ENCODE data around the gene CPVL.

DNA sequence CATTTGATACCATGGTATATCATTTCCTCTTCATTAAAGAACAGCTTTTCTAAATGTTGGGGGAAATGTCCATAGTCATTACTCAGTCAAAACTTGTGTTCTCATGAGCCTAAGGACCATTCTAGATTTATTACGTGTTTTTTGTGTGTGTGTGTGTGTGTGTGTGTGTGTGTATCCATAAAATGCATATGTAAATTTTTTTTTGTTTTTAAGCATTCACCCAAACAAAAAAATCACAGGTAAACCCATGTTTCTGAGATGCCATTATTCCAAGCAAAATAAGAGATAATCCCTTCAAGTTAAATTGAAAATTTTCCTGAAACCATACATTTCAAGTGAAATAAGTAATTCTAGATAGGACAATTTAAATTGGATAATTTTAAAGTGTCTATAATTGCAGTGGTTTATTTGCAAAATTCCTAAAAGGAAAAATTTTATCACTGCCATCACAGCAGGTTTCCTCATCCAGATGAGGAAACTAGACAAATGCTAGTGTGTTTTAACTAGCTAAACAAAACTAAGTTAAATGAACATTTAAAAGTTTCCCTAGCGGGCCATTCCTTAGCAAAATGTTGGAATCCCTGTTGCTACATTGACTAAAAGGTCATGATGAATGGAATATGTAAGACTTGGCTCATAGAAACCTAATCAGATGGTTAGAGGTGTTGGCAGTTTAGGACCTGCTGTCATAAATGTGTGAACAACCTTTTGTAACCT, 11.1 kb downstream of the CBX3 start:
- RRBS = no CpG with 5 or more reads among the region's 2 CpGs

DNA sequence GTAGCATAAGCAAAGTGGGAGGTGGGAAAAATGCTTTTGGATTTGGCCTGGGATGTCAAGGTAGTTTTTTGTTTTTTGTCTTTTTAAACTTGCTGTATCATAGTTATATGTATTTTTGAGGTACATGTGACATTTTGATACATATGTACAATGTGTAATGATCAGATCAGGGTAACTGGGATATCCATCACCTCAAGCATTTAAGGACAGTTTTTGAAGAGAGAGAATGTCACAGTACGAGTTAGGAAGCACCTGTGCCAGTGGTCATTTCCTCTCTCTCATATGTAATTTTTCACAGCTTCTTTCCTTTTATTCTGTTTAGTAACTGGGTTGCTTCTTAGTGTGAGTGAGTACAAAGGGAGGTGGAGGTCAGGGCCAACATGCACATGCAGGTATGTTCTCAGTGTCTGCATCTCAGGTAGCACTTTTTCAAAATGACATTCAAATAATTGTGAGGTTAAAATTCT, 42.5 kb downstream of the SNX10 start:
- RRBS = no CpG with 5 or more reads among the region's 1 CpG

DNA sequence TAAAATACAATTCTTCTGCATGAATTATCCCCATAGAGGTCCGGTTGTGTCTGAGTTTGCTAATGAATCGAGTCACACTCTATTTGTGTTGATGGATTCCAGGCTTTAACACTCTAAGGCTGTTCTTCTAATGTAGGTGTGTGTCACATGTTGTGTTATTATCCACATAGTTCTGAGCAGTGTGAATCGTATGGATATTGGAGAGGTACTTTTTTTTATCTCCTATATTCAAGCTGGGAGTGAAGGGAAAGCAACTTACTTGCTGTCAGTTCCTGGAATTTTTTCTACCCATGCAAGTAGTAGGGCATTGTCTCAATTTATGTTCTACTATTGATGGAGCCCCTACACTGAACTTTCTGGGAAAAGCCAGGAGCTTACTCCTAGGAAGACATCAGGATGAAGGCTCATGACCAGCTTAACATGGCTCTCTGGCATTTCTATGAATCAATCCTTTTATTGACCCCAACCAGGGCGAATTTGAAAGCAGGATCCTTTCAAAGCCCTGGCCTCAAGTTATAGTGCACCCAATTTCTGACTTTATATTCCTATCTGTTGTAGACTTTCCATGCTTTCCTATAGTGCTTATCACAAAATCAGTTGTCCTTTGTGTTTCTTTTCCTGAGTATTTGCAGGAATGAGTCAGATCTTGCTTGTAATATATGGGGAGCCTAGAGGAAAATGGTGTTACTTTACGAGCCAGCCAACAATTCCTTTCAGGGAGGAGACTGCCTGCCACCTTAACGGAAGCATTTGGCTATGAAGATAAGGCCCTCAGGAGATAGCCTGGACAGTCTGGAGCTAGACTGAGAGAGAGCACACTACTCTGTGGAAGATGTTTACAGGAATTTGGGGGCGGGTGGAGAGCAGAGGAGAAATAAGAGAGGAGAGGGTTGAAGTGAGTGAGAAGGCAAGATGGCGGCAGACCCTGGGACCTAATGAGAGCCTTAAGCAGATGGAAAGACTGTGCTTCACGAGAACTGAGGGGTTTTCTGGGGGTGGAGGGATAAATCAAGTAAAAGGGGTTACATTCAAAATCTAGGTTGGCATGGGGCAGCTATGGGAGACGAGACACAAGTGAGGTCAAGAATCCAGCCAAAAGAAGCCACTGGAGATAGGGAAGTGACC, 126.1 kb downstream of the SNX10 start:
- RRBS = no CpG with 5 or more reads among the region's 10 CpGs

- RRBS = no CpG with 5 or more reads among the region's 4 CpGs
Measured at GRCh38 chr7:26858646-26859133, 5.7 kb downstream of the SKAP2 start.

GRCh38 chr7:27096792-27097891, 1.3 kb upstream of the HOXA1 start:
- RRBS = 8% methylated on average over 17 of the region's 45 CpGs

DNA sequence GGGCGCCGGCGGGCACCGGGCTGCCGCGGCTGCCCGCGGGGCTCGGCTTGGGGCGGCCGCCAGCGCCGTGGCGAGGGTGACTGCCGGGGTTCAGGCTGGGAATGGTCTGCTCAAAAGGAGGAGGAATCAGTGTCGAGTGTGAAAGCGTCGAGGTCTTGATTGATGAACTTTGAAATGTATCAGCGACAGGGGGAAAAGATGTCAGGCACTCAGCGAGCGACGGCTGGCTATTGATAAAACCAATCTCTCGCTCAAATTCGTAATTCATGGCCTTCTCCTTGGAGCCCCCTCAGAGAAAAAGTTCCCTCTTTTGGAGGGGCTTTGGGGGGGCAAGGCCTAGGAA, 279 bp downstream of the HOXA2 start:
- RRBS = 8% methylated on average over 14 of the region's 24 CpGs

DNA sequence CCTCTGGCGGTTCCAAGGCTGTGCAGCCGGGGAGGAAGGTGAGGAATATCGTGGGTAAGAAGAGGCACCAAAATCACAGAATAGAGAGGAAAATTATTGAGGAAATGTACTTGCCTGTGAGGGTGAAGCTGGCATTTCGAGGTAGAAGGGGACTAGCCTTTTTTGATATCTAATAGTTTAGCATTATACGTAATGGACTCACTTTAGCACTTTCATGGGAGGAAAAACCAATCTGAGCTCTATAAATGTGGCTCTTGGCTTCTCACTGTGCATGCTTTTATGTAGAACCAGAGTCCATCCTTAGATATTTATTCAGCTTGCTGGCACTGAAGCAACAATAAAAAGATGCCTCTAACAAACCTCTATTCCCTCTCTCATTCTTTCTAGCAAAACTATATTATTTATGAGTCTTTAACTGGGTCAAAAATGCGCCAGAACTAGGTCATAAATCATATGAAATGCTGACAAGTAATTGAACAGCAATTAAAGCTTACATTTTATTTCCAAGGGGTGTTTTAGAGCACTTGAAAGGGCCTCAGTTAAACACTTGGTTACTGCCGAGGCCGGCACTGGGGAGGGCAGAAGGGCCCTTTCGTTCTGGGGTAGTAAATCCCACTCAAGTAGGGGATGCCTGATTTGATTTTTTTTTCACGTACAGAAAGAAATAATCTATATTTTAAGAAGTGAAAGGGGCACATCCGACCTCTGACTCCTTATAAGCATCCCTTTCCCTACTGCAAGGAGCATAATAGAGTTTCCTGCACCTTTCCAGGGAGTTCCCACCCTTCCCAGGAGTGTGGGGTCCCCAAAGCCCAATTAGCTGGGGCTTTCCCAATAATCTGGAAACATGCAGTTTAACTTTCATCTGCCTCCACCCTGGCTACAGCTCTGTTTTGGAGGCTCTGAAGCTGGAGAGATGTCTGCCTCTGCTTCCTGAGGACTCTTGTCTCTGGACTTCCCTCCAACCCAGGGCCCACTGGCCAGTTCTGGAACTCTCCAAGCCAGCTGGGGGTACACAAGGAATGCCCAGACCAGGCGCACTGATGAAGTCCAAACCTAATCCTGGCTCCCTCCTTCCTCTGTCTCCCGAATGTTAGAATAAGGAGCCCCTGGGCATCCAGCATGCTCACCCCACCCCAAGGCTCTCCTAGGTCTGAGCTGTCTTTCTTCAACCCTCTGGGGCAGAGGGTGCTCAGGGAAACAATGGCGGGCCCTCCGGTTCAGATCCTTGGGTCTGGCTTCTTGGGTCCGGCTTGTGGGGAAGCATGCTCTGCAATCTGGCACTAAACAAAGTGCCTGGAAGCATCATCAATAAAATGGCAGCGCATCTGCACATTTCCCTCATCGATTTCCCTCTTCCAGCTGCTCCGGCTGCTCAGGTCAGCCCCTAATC, 13.8 kb downstream of the HOXA4 start:
- RRBS = no CpG with 5 or more reads among the region's 19 CpGs

DNA sequence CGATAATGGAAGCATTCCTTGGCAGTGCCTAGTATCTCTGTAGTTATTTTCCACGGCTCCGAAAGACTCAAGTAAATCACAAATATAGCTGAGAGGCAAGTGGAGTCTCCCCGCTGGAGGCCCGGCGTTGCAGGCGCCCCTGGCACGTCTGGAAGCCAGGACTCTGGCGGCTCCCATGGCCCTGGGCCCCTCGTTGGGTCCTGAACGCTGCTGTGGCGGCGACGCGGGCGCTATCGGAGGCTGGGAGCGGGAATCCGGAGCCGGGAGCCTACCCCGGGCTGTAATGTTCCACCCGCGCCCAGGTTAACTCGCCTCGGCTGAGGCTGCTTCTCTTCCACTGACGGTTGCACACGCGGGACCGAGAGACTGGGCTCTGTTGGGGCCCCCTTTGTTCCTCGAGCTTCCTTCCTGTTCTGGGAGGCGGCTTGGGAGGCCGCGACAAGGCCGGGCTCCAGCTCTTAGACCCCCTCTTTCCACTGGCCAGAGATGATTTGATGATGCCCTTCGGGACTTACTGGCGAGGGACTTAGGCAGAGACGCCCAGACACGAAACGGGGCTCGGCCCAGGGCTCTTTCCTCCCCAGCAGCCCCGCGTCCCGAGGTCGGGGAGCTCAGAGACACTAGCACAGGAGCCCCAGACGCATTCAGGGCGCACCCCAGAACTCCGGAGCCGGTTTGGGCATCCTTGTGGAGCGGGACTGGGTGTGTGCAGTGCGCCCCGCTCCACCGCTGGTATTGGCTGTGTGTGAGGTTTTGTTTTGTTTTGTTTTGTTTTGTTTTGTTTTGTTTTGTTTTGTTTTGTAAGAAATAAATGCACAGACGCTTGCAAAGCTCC, 1.4 kb upstream of the HOXA5 start:
- RRBS = no CpG with 5 or more reads among the region's 53 CpGs

DNA sequence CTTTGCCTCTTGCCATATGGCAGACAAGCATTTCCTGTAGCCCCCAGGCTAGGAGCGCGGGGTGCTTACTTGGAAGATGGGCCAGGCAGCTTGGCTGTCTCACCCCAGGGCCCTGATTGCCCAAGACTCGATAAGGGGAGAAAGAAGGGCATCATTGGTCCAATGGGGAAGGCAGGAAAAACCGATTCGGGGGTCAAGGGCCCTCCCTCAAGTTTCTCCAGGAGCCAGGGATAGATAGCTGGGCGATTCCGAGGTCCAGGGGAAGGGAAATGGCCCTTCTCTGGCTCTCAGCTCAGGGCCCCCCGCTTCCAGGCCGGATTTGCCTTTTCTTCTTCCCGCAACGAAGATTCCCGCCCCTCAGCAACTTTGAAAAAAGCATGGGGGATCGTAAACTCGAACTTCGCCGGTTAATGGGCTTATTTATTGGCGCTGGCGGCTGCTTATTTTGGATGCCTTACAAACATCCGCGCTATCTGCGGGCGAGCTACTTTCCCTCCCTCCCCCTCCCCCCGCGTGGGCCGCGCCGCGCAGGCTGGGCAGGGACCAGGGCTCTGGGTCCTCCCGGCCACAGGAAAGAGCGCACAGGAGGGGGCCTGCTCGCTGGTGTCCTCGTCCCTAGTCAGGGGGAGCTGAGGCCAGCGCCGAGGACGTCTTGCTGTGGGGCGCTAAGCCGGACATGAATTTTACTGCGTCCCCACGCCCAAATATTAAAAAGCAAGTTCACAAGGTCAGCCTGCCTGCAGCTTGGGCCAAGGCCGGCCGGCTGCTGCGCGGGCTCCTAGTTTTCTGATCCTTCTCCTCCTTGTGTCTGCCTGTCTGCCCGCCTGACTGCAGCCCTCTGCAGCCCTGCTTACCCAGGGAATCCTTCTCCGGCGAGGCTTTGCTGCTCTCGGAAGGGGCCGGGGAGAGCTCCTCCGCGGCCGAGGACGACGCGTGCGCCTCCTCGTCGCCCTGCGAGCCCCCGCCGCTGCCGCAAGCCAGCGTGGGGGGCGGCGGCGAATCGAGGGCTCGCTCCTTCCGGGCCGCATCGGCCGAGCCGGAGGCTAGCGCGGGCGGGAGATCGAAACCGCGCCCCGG, 1.3 kb downstream of the HOXA10 start:
- RRBS = 10% methylated on average over 22 of the region's 79 CpGs

DNA sequence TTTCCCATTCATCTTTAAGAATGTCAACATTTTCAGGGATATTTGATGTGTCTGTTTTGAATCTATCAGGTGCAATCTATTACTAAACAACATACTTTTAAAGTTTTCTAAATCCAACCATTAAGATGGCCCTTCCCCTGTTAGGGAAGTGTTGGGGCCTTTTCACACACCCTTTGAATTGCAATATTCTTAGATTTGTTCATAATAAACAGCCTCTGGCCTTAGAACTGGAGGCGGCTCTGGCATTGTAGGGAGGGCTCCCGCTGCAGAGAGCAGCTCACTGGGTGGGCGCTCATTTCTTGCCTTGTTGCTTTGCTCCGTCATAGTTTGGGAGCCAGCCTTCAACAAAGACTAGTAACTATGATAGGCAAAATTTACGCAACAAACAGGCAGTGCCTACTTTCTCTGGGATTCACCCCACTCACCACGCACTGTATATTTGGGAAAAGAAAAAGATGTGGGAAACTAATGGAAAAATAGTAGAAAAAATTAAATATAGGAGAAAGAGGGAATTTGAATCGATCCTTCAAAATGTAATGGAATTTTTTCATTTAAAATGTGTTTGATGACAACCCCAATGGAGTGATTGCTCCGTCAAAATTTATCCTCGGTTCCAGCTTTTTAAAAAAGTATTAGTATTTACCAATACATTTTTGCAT, 4.3 kb upstream of the HOXA10 start:
- RRBS = no CpG with 5 or more reads among the region's 9 CpGs

GRCh38 chr7:27239461-27240336, 2.9 kb upstream of the EVX1 start:
- RRBS = 14% methylated on average over 29 of the region's 56 CpGs

DNA sequence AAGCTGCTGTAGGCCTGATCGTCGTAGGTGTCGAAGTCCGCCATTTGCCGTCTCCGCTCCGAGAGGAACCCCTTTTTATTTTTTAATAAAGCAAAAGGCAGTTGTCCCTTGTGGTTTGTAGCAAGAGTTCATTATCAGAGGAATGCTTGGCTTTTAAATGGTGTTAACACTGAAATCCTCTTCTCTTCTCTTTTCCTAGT, 204.0 kb downstream of the HIBADH start:
- RRBS = no CpG with 5 or more reads among the region's 7 CpGs

- RRBS = no CpG with 5 or more reads among the region's 6 CpGs
Measured at GRCh38 chr7:27602635-27603124, 60.0 kb downstream of the HIBADH start.

DNA sequence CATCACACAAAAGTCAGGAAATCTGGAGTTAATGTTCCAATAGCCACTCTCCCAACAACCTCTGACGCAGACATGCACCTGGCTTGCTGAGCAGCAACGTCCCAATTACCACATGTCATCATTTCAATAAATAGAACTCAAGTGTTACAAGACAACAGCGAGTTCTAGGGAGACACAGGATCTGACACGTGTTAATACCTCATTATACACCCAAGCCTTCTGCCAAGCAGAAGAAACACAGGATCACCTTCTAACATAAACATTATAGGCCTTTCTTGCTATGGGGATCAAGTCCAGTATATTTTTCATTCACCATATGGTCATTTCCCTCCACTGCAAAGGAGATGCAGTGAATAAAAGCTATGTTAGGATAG, 74.3 kb downstream of the JAZF1 start:
- RRBS = no CpG with 5 or more reads among the region's 4 CpGs

DNA sequence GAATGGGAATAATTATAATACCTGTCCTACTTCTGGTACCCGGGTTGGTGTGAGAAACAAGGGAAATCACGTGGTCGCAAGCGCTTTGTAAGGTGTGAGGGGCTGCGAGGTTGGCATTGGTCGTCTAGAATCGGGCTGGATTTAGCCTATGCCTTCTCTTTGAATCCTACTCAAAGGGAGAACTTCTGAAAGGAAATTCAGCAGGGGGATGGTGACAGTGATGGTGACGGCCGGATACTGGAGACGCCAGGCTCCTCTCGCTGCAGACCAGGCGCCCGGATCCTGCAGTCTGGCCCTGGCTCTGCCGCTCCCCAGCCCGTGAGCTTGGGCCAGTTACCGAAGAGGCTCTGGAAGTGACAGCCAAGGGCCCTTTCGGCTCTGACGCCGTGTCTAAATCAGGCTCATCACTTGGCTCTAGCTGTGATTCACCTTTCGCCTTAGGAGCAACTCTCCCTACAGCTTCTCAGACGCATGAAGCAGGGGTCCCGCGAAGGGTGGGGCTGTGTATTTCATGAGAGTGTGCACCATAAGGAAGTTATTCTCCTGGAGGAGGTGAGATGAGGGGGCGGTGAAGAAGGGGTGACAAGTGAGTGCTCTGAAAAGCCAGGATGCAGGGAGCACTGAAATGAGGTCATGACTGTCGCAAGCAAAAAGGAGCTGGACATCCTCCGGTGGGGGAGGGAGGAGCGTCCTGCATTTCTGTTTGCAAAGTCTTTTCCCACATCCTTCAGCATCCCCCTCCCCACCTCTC, 3.9 kb upstream of the CREB5 start:
- RRBS = 75% methylated on average over 5 of the region's 27 CpGs

GRCh38 chr7:28410818-28411802, 1.2 kb upstream of the CREB5 start:
- RRBS = no CpG with 5 or more reads among the region's 26 CpGs

GRCh38 chr7:28432291-28432732, 20.0 kb downstream of the CREB5 start:
- RRBS = no CpG with 5 or more reads among the region's 8 CpGs

DNA sequence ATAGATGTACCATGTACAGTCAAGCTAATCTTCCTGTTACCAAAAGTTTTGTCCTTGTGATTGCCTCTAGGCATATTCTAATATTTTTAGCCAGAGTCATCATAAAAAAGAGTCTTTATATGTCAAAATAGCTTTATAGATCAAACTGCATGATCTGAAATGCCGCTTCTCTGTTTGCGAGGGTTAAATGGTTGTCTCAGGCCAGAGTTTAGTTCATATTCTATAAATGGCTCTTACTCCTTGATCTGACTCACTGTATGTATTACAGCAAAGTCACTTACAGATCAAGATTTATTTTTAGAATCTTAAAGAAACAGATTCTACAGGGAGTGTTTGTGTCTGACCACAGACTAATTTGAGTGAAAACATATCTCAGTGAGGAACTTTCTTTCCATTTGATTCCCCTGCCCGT, 211.0 kb downstream of the CREB5 start:
- RRBS = no CpG with 5 or more reads among the region's 3 CpGs

- RRBS = 58% methylated on average over 2 of the region's 7 CpGs
Measured at GRCh38 chr7:28890983-28891902, 66.9 kb downstream of the TRIL start.

GRCh38 chr7:29146308-29147121, at the start of gene CPVL:
TSS of gene CPVL (minus strand) at chr7:29146537.
- RRBS = no CpG with 5 or more reads among the region's 34 CpGs